ENCODE data around the gene HTR1D.

DNA sequence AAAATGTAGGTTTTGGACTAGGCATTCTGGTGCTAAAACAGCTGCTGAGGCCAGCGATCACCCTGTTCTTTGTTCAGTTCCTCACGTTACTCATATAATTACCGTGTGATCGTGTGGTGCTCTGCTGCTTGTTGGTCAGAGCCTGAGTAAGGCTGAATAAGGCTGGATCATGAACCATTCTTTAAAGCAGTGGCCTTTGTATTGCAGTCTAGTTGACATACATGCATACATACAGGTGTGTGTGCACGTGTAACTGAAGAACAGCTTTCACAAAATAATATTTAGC is 25.3 kb downstream of the CDC42 start:
- PRO-cap, 4 experiments: no peak in any of the 4 experiments
- RAMPAGE, long total RNA, 2 experiments: no peak in any of the 2 experiments

- PRO-cap, 4 experiments: no peak in any of the 4 experiments
- RAMPAGE, long total RNA, 2 experiments: no peak in any of the 2 experiments
Measured at GRCh38 chr1:22106048-22106709, 36.7 kb downstream of the WNT4 start.

DNA sequence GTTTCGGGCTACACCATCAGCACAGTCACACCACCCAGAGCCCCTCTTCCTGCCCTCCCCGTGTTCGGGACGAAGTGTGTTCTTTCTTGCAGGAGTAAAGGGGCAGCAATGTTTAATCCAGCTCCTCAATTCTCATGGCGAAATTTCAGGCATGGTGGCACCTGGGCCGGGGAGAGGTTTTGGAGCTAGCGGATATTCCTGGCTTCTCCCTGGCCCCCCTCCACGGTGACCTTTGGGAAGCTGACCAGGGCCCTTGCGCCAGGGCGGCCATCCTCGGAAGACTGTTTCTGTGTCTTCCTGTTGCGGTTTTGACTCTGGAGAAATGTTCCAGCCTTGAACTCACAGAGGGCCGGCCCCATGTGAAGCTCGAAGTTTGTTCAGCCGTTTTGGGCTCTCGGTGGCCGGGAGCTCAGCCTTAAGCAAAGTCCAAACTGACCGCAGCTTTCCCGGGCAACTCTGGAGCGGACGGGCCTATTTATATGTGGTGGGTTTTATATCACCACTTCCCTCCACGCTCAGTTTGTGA is 16.9 kb upstream of the WNT4 start:
- PRO-cap, 4 experiments: no peak in any of the 4 experiments
- RAMPAGE, long total RNA, 2 experiments: no peak in any of the 2 experiments

- PRO-cap, 4 experiments: peak in 3 of 4 experiments; most common plus-strand start chr1:22472890 (in 3)
- RAMPAGE, long total RNA, 2 experiments: no peak in any of the 2 experiments
Measured at GRCh38 chr1:22472664-22473139, 21.1 kb downstream of the ZBTB40 start.

GRCh38 chr1:22536422-22536920 is 26.8 kb upstream of the EPHA8 start:
- PRO-cap, 4 experiments: no peak in any of the 4 experiments
- RAMPAGE, long total RNA, 2 experiments: no peak in any of the 2 experiments

- PRO-cap, 4 experiments: no peak in any of the 4 experiments
- RAMPAGE, long total RNA, 2 experiments: no peak in any of the 2 experiments
Measured at GRCh38 chr1:22537084-22537283, 26.3 kb upstream of the EPHA8 start.

GRCh38 chr1:22557316-22557925 is 5.9 kb upstream of the EPHA8 start:
- PRO-cap, 4 experiments: no peak in any of the 4 experiments
- RAMPAGE, long total RNA, 2 experiments: no peak in any of the 2 experiments

- PRO-cap, 4 experiments: no peak in any of the 4 experiments
- RAMPAGE, long total RNA, 2 experiments: no peak in any of the 2 experiments
Measured at GRCh38 chr1:22654226-22654544, 1.1 kb downstream of the C1QB start.

DNA sequence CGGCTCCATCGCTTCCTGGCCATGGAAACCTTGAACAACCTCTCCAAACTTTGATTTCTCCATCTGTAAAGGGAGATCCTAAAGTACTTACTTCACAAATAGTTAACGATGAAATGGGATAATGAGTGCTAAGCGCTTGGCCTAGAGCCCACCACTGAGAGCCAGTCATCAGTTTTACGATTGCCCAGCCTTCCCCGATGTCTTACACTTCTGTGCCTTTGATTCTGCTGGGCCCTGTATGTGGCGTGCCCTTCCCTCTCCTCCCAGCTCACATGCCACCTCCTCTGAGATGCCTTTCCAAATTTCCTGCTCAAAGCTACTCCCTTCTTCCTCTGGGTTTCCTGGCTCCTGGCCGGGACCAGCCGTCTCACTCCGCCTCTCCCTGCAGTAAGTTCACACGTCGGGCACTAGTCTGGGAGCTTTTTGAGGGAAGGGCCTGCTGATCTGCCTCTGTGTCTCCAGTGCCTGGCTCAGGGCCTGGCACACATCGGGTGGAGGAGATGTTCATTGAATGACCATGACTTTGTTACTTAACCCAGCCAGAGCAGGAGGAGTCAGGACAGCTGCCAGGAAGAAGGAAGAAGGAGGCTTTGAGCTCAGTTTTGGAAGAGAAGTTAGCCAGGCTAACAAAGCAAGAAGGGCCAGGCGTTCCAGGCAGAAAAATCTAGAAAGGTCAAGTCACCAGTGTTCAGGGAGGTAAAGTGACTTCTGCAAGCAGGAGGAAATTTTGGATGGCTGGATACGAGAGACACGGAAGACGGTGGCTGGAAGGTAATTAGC is 63.4 kb downstream of the EPHB2 start:
- PRO-cap, 4 experiments: no peak in any of the 4 experiments
- RAMPAGE, long total RNA, 2 experiments: no peak in any of the 2 experiments

DNA sequence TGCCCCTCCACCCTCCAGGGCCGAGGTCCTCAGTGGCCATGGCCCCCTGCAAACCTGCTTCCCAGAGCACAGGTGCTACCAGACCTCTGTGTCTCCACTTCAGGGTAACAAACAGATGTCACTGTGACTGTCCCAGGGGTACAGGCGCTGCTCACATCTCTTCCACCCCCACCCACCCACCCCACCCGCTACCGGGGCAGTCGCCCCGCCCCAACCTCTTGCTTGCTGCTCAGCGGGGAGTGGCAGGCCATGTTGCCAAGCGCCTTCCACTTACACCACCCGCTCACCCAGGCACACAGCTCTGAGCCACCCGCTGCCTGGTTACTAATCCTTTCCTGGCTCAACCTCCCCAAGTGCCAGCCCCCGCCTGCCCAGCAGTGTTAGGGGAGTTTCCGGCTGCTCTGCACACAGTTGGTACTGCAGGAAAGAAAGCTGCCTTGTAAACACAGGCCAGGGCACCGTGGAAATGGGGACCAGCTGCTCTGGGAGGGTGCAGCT is 56.3 kb downstream of the LACTBL1 start:
- PRO-cap, 4 experiments: no peak in any of the 4 experiments
- RAMPAGE, long total RNA, 2 experiments: no peak in any of the 2 experiments

DNA sequence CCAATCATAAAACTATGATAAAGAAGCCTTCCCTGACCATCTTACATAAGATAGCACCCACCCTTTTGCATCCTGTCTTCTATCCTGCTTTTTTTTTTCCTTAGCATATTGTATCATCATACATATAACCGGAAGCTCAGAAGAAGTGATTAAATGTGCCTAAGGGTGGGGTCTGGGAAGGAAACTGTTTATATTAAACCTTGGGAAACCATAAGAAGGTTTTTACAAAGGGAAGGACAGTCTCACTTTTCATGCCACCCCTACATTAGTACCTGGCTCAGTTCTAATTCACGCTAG is 82.6 kb downstream of the KDM1A start:
- PRO-cap, 4 experiments: no peak in any of the 4 experiments
- RAMPAGE, long total RNA, 2 experiments: no peak in any of the 2 experiments

DNA sequence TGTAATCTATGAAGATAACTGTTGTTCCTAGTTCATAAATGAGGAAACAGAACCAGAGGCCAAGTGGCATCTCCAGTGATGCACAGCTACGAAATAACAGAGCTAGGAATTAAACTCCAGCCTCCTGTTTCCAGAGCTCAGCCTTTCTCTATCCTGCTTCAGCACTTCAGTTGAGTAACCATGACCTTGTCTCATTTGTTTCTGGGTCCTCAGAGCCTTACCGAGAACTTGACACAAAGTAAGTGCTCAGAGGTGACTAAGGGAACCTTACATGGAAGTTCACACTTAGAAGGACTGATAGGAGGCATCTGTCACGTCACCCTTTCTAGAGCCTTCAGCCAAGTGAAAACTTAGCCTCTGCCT is 39.0 kb downstream of the HTR1D start:
- PRO-cap, 4 experiments: no peak in any of the 4 experiments
- RAMPAGE, long total RNA, 2 experiments: no peak in any of the 2 experiments

- PRO-cap, 4 experiments: no peak in any of the 4 experiments
- RAMPAGE, long total RNA, 2 experiments: no peak in any of the 2 experiments
Measured at GRCh38 chr1:23188690-23189194, 28.6 kb downstream of the HTR1D start.

DNA sequence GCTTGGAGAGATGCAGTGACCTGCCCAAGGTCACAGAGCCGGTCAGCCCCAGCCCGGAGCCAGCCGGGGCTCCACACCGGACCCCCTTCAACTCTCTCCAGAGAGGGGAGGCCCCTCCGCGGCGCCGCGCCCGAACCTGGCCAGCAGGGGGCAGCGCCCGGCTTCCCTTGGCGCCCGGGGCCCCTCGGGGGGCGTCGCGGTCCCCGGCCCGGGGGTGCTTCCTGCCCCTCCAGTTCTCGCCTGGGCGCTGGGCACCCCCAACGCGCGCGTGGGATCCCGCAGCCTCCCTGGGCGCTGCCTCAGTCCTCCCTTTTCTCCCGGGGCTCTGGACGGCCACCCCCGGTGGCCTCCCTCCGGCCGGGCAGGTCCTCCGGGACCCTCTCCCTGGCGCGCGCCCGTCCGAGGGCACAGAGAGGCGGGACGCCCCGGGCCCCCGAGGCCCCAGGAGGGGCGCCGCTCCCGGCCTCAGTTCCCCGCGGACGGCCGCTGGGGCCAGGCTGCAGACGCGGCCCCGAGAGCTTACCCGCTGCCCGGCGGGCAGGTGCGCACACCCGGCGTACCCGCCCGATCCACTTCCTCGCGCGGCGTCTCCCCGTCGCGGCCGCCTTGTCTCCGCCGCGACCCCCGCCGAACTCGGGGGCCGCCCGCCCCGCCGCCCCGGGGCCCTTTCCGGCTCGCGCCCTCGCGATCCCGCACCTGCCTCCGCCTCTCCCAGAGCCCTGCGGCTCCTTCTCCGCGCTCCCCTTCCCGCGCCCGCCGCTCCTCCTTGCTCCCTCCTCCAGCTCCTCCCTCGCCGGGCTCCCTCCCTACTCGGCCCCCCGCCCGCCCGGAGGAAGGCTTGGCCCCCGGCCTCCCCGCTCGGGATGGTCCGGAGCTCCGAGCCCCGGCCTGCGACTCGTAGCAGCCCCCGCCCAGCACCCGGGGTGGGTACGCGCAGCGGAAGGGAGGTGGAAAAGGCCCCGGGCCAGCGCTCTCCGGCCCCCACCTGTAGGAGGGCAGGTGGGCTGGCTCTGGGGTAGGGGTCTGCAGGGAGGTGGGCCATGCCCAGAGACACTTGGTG is at the start of gene HTR1D:
HTR1D (minus strand) TSS at position 735 of the 1,060 bp plus-strand sequence.
- PRO-cap, 4 experiments: no peak in any of the 4 experiments
- RAMPAGE, long total RNA, 2 experiments: no peak in any of the 2 experiments

DNA sequence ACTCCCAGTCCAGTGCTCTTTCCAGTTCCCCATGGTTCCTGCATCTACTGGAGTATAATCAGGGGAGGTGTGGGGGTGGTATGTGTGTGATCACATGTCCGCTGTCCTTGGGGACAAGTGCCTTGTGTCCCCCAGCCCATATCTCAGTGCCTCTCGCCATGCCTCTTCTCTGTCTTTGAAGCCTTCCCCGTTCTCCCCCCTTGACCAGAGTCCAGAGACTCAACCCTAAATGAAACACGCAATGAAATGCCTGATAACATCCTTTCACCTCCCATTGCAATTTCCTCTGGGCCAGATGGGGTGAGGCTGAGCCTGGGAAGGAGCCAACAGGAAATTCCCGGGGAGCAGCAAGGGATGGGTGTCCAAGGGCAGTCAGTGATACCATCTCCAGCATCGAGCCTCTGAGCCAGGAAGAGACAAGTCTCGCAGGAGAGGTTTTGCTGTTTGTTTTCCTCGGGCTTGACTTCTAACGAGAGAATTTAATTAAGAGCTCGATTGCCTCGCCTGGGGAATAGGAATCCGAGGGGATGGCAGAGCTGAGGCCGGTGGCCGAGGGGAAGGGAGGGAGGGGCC is 7.7 kb upstream of the HTR1D start:
- PRO-cap, 4 experiments: no peak in any of the 4 experiments
- RAMPAGE, long total RNA, 2 experiments: no peak in any of the 2 experiments

DNA sequence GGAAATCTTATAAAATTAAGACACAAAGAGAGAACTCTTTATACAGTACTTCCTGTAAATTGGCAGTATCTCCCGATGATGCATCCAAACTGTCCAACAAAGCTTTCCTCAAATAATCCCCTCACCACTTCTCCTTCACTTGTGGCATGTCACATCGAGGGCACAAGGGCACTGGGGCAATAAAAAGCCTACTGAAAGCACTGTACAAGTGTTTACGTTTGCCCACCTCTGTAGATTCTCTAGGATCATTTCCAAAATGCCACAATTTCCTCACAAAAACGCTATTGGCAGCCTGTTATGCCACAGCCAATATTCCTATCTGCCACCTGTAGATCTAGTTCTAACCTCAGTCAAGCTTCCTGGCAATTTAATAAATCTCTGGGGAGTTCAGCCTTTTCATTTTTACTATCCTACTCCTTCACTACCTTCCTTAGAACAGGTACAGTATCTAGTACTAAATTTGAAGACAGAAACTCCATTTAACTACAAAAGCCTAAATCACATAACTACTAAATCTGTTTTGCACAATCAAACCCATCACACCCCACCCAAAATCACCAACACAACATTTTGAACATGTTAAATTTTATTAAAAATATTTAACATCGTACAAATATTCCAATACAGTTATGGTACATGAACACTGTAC is 39.8 kb downstream of the HNRNPR start:
- PRO-cap, 4 experiments: peak in 1 of 4 experiments; most common minus-strand start position 234 of the sequence (in 1)
- RAMPAGE, long total RNA, 2 experiments: no peak in any of the 2 experiments

- PRO-cap, 4 experiments: no peak in any of the 4 experiments
- RAMPAGE, long total RNA, 2 experiments: no peak in any of the 2 experiments
Measured at GRCh38 chr1:23370289-23370857, 737 bp upstream of the ZNF436 start.

DNA sequence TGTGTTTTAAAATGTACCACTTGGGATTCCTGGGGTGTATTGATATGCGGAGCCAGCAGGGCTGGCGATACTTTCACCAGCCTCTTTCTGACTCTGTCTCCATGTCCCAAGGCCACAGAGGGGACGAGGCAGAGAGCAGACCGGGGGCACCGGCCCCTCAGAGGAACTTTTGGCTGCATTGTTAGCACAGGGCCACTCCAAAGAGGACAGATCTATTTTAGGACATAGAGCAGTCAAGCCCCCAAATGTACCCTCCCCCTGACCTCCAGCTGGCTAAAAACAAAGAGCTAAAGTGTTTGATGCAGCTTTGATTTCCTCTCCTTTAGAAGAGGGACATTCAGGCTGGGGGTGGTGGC is 25.5 kb upstream of the ZNF436 start:
- PRO-cap, 4 experiments: no peak in any of the 4 experiments
- RAMPAGE, long total RNA, 2 experiments: no peak in any of the 2 experiments

DNA sequence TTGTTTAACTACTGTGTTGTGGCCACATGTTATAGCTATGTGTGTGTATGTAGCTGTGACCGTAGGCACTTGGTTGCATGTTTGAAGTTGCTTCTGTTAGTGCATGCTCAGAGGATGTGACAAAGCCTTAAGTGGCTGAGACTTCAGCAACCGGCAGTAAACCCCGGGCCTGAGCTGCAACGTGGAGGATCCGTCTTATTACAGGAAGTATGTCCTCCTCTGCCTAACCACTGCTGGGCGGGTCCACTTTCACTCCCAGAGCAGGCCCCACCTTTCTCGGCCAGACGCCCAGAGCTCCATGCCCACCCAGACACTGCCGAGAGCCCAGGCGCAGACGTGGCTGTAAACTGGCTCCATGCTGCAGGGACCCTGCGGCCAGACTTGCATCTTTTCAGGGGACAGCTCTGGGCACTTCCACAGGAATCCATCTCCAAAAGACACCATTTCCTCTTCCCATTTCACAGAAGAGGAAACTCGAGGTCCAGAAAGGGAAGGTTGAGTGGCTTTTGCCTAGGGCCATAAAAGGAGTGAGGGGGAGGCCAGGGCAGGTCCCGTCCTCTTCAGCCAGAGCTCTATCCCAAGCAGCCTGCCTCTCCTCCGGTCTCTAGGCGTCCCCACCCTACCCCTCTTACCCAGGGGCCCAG is 2.1 kb downstream of the TCEA3 start:
- PRO-cap, 4 experiments: peak in 4 of 4 experiments; most common plus-strand start position 283 of the sequence (in 2); most common minus-strand start position 200 of the sequence (in 3)
- RAMPAGE, long total RNA, 2 experiments: no peak in any of the 2 experiments

DNA sequence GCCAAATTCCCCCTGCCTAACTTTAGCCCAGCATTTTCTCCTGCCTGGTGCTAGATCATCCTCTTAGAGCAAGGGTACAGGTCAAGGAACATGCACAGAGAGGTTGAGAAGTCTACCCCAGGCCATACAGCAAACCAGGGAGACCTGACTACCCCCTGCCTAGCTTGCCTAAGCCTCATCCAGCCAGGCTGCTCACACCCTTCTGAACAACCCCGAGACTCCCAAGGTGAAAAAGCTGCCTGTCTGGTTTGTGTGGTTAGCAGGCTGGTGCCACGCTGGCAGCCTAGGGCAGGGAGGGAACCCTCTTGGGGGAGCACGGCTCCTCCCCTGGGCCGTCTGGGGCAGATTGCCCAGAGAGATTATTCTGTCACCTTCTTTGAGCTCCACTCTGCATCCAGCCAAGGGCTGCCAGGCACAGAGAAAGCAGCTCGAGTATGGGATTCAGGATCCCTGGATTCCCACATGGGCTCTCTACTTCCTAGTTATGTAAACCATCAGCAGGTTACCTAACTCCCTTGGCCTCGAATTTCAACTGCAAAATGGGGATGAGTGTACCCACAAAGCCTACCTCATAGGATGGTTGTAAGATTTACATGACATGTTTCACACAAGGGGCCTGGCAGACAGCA is 27.5 kb upstream of the TCEA3 start:
- PRO-cap, 4 experiments: peak in 2 of 4 experiments; most common plus-strand start position 401 of the sequence (in 2); most common minus-strand start position 223 of the sequence (in 2)
- RAMPAGE, long total RNA, 2 experiments: no peak in any of the 2 experiments